Epithelial cell of proximal tubule (primary cell): Measurements from ENCODE around the genes ITFG2 and NRIP2.

GRCh38 chr12:1496547-1497095, 97.8 kb downstream of the FBXL14 start:
- RAMPAGE, long total RNA: no peak
- RRBS: 19% methylated on average over 4 of the region's 13 CpGs

GRCh38 chr12:1531955-1532679, 62.3 kb downstream of the FBXL14 start:
- RAMPAGE, long total RNA: no peak
- RRBS: no CpG with 5 or more reads among the region's 19 CpGs

DNA sequence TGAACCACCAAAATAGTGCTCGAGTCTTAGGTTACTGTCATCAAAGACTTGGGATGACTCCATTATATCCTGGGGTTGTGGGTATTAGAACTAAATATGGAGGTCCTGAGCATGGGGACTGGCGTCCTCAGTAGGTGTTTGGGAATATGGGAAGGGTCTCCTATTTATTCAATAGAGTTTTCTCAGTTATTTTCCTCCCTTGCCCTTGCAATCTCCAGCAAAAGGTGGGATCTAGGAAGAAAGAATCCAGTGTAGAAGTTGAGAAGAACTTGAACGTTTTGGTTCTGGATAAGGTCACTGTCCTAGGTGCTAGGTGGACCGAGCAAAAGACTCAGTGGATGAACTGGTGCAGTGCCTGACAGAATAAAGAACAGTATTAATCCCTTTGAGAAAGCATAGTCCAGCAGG, 32.8 kb upstream of the LRTM2 start:
- RAMPAGE, long total RNA: no peak
- RRBS: no CpG with 5 or more reads among the region's 4 CpGs

DNA sequence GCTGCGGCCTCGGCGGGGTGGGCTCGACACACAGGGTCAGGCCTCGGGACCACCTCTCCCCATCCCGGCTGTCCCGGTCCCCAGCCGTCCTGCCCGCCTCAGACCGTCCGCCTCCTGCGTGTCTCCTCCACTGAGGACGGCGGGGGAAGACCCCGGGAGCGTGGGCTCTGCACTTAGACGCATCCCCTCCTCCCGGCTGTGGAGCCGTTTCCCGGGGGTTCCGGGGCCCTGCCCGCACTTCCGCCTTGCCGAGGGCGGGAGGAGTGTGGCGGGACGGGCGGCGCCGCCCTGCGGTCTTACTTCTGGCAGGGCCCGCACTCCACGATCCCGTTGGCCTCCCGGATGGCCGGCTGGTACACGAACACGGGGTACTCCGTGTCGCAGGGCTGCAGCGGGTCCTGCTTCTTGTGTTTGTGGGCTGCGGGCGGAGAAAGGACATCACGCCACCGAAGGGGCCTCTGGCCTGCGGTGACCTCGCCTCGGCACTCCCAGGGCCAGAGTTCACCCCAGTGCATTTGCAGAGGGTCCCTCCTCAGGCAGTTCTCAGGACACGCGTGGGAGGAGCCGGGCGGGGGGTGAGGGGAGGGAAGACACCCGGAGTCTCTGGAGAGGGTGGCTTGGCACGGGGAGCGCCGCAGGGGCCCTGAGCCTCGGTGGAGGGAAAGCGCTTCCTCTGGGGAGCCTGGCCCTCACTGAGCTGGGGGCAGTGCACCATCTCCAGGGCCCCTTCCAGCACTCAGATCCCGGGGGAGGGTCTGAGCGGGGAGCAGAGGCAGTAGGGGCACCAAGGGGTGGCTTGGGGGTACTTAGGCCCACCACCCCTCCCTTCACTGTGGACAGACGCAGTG, 23.0 kb upstream of the LRTM2 start:
- RAMPAGE, long total RNA: no peak
- RRBS: 30% methylated on average over 14 of the region's 61 CpGs

GRCh38 chr12:1970194-1970895, 33.9 kb downstream of the DCP1B start:
- RAMPAGE, long total RNA: no peak
- RRBS: no CpG with 5 or more reads among the region's 6 CpGs

- RAMPAGE, long total RNA: no peak
- RRBS: no CpG with 5 or more reads among the region's 7 CpGs
These were observed 117.4 kb downstream of the CACNA1C start for GRCh38 chr12:2169975-2170884.

- RAMPAGE, long total RNA: no peak
- RRBS: no CpG with 5 or more reads among the region's 8 CpGs
These were observed 153.3 kb downstream of the CACNA1C start for GRCh38 chr12:2205981-2206557.

- RAMPAGE, long total RNA: no peak
- RRBS: no CpG with 5 or more reads among the region's 11 CpGs
These were observed 272.9 kb downstream of the CACNA1C start for GRCh38 chr12:2325589-2326111.

DNA sequence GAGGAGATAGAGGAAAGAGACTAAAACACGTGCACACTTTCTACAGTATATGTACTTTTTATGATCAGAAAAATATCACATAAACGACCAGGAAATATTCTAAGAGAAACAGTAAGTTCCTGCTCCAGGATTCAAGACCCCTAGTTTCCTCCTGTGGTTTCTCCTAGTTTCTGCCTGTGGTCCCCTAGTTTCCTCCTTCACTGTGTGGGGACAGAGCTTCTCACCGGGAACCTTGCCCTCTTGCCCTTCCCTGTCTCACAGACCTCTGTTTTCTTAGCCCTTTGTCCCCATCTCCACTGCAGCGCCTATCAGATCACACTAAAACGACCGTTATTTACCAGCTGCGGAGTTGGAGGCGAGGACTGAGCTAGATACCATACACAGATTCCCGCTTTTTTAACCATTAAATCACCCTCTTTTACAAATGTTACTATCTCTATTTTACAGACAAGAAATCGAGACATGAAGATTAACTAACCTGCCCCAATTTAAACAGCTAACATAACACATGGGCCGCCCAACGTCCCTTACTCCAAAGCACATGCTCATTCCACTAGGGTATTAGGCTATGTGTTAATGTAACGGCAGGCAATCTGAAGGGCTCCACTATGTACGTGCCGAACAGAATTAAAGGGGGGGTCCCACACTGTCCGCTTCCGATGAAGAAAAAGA, 2.1 kb upstream of the FKBP4 start:
- RAMPAGE, long total RNA: no peak
- RRBS: no CpG with 5 or more reads among the region's 17 CpGs

- RAMPAGE, long total RNA: no peak
- RRBS: no CpG with 5 or more reads among the region's 14 CpGs
These were observed 1.6 kb downstream of the FKBP4 start for GRCh38 chr12:2796222-2796916.

- RAMPAGE, long total RNA: no peak
- RRBS: no CpG with 5 or more reads among the region's 4 CpGs
These were observed 5.6 kb downstream of the FKBP4 start for GRCh38 chr12:2800310-2800842.

- RAMPAGE, long total RNA: no peak
- RRBS: no CpG with 5 or more reads among the region's 50 CpGs
These were observed at the start of gene ITFG2 for GRCh38 chr12:2812242-2813395. Gene ITFG2 (plus strand): TSS chr12:2812668.

DNA sequence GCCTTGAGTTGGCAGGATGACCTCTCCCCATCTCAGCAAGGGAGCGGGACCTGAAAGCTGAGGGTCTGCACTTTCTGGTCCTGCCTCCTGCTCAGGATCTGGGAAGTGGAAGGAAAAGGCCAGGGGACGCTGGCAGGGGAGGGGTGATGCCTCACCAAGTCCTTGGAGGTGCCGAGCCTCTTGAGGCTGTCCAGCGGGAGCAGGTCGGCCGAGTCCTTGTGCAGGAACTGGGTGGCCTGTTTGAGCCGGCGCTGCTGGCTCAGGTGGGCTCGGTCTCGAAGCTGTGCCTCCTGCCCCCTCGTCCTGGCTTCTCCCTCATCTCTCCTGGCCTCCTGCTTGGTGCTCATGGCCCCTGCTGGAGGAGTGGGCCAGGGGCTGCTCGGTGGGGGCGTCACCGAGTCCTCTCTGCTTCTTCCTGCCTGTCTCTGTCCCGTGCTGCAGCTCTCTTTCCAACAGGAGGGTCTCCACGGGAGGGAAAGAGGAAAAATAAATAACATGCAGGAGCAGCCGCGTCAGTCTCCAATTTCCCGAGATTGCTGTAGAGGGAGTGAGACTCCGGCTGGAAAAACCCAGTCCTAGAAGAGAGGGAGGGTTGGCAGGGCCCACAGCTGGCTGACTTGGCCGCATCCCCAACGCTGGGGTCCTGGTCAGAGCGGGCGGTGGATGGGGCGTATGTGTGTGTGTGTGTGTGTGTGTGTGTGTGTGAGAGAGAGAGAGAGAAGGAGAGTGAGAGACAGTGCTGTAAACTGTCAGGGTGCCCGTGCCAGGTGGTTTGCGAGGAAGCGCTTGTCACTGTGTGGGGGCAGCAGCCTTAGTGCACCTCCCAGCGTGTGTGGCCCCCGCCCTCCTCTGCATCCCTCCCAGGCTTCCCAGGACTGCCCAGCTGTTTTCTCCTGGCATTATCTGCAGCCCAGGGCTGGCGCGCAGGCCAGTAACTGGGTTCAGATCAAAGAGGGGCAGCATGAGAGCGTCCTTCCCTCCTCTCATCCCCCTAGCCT, at the start of gene NRIP2:
TSS of gene NRIP2 (minus strand) at position 549 of the 998 bp plus-strand sequence.
- RAMPAGE, long total RNA: no peak
- RRBS: no CpG with 5 or more reads among the region's 33 CpGs

GRCh38 chr12:2974407-2974740, 15.2 kb downstream of the TEAD4 start:
- RAMPAGE, long total RNA: no peak
- RRBS: 65% methylated on average over 2 of the region's 8 CpGs

DNA sequence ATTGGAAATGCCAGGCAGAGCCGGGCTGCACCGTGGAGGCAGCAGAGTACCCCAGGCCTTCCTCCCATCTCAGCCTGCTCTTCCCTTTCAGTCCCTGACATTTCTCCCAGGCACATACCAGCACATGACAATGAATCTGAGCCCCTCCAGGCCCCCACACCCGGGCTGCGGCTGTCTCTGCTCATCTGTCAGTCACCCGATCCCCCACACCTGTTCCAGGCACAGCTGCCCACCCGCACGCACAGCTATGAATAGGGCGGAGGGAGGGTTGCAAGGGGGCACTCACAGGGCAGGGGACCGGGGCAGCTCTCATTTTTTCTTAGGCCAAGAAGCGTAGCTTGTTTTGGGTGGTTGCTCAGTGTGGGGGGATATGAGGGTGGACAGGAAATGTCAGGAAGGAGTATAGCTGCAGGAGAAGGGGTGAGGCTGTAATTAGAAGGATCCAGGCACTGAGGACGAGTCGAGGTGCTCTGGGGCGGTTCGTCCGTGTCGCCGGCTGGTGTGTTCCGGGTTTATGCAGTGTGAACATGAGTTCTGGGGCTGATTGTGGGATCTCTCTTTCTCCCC, 43.6 kb upstream of the TSPAN9 start:
- RAMPAGE, long total RNA: no peak
- RRBS: 68% methylated on average over 1 of the region's 18 CpGs

DNA sequence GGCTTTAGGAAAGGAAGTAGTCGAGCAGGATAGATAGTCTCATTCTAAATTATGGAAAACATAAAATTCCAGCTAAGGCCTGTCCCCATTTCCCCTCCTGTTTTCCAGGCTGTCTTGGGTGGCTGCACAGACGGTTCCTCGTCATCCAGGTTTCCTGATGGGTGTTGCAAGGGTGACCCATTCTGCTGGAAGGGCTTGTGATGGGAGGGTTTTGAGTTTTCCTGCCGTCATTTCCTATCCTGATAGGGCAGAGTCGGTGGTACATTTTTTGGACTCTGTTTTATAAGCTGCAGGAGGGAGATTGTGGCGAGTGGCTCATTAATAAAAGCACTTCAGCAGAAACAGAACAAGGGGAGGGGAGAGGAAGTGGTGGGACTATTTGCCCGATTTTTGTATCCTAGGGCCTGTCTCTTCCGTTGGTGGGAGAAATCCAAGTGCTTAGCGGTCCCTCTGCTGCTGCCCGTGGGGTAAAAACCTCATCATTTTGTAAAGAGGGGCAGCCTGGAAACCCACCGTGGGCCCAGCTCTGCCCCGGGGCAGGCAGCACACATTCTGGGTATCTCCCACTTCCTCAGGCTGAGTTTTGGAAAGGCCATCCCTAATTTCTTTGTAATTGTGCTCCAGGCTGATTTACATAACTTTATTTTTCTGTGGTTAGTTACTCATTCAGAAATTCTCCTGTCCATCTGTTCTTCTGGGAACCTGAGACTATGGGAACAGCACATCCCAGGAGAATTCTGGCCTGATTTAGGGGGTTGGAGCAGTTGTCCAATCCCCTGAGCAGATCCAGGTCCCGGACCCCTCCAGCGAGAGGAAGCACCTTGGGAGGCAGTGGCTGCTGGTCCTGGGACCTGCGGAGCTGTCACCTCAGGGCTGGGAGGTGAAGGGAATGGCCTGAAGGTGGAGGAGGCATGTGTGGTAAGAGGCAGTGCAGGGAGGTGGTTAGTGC, 40.1 kb downstream of the TSPAN9 start:
- RAMPAGE, long total RNA: no peak
- RRBS: no CpG with 5 or more reads among the region's 15 CpGs

GRCh38 chr12:3130487-3130913, 53.3 kb downstream of the TSPAN9 start:
- RAMPAGE, long total RNA: no peak
- RRBS: 32% methylated on average over 2 of the region's 10 CpGs

DNA sequence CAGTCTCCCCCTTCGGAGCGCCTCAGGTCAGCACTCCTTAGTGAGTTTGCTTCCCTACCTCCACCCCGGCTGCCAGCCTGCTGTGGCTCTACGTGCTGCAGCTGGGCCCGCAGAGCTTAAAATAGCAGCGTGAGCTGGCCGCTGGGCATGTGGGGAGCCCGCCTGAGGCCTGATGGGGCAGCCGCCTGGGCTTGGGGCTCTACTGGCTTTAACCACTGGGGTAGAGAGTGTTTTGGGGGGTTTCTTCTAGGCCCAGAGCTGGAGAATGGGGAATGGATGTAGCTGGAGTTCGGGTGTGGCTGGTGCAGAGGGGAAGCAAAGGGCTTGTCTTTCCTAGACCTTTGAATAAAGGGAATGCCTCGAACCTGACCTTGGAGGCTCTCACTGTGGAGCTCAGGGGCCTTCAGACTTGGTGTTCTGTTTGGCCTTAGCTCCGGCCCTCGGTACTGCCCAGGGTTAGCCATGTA, 108.4 kb downstream of the TSPAN9 start:
- RAMPAGE, long total RNA: no peak
- RRBS: no CpG with 5 or more reads among the region's 13 CpGs

DNA sequence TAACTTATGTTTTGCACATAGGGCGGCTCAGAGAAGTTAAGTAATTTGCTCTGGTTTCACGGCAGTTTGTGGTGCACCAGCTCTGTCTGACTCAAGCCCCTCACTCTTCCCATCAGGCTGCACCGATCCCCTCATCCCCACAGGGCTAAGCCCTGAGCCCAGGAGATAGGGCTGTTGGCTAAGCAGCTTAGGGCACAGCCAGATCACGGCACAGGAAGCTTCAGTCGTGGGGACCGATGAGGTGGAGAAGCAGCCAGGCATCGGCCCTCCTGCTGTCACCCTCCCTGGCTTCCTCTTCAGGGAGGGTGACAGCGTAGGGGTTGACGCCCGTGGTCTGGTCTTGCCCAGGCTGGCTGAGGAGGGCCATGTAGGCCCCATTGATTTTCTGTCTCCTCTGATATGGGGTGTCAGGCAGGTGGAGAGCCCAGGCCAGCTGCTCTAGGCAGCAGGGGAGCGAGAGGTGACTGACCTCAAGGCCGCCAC, 166.2 kb downstream of the TSPAN9 start:
- RAMPAGE, long total RNA: no peak
- RRBS: no CpG with 5 or more reads among the region's 12 CpGs

GRCh38 chr12:3315538-3315796, 175.5 kb upstream of the PRMT8 start:
- RAMPAGE, long total RNA: no peak
- RRBS: no CpG with 5 or more reads among the region's 4 CpGs